ENCODE measurements around a stretch of chr1.

- PRO-cap, 2 experiments: no peak in any of the 2 experiments
- RAMPAGE, long total RNA, 5 experiments: no peak in any of the 5 experiments
Measured at GRCh38 chr1:39969042-39969866, 14.3 kb downstream of the MFSD2A start.

- PRO-cap, 2 experiments: no peak in any of the 2 experiments
- RAMPAGE, long total RNA, 5 experiments: no peak in any of the 5 experiments
Measured at GRCh38 chr1:39980587-39981222, 25.8 kb downstream of the MFSD2A start.

GRCh38 chr1:40237913-40238687 lies 9.6 kb upstream of the TMCO2 start:
- PRO-cap, 2 experiments: no peak in any of the 2 experiments
- RAMPAGE, long total RNA, 5 experiments: no peak in any of the 5 experiments

GRCh38 chr1:40316468-40317090 lies 507 bp downstream of the COL9A2 start:
- PRO-cap, 2 experiments: peak in 2 of 2 experiments; most common plus-strand start chr1:40316822 (in 1); most common minus-strand start chr1:40316679 (in 1)
- RAMPAGE, long total RNA, 5 experiments: start-site peak on the minus strand in 1 of 5 experiments, at chr1:40316587-40316759 at its widest, 9 reads per replicate

- PRO-cap, 2 experiments: no peak in any of the 2 experiments
- RAMPAGE, long total RNA, 5 experiments: no peak in any of the 5 experiments
Measured at GRCh38 chr1:40339093-40339435, 22.0 kb upstream of the COL9A2 start.

- PRO-cap, 2 experiments: no peak in any of the 2 experiments
- RAMPAGE, long total RNA, 5 experiments: no peak in any of the 5 experiments
Measured at GRCh38 chr1:40339436-40339686, 22.3 kb upstream of the COL9A2 start.

GRCh38 chr1:40380048-40380356 lies 6.5 kb downstream of the SMAP2 start:
- PRO-cap, 2 experiments: no peak in any of the 2 experiments
- RAMPAGE, long total RNA, 5 experiments: no peak in any of the 5 experiments

DNA sequence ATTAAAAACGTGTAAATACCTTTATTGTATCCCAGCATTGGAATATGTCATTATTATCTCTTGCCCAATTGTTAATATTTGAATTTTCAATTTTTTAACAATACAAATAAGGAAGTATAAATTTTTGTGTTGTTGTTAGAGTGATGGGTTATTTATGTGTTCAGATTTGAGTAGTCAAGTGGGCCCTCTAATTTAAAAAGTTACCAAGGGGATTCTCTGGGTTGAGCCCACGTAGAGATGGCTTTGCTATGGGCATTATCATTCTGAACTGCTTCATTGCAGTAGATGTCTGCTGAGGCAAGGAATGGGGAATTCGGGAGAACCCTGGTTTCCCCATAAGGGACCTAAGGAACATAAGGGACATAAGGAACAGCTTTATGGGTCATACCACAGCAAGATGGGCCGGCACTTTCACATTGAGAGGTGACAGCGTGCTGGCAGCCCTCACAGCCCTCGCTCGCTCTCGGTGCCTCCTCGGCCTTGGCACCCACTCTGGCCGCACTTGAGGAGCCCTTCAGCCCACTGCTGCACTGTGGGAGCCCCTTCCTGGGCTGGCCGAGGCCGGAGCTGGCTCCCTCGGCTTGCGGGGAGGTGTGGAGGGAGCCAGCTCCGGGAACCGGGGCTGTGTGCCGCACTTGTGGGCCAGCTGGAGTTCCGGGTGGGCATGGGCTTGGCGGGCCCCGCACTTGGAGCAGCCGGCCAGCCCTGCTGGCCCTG lies 13.9 kb downstream of the SMAP2 start:
- PRO-cap, 2 experiments: no peak in any of the 2 experiments
- RAMPAGE, long total RNA, 5 experiments: no peak in any of the 5 experiments

DNA sequence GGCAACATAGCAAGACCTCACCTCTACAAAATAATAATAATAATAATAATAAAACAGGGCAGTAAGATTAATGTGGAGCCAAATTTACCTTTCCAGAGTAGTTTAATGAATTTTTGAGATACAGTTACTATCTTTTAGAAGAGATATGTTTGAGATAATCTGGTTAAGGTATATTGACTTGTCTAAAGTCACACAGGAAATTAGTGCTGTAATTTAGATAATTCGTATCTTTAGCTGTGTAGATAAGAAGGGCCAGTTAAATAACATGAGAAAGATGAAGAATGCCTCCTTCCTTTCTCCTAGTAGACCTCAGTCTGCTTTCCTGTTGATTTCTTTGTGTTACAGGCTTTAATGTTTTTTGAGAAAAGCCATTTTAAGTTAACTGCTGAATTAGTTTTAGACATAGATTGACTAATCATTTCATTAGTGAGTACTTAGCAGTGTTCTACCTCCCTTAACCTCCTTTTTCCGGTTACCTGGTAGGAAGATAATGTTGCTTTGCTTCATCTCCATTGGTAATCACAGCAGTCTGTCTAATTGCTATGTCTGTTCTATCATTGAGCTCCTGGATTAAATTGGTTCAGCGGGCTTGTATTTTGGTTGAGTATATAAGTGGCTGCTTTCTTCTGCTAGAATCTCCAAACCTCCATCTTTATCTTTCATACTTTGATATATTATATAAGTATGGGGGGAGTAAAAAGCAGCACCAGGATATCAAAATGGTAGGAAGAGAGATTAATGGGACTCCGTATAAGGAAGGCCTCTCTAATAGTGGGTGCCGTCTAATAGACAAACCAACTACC lies 22.2 kb downstream of the SMAP2 start:
- PRO-cap, 2 experiments: no peak in any of the 2 experiments
- RAMPAGE, long total RNA, 5 experiments: no peak in any of the 5 experiments

DNA sequence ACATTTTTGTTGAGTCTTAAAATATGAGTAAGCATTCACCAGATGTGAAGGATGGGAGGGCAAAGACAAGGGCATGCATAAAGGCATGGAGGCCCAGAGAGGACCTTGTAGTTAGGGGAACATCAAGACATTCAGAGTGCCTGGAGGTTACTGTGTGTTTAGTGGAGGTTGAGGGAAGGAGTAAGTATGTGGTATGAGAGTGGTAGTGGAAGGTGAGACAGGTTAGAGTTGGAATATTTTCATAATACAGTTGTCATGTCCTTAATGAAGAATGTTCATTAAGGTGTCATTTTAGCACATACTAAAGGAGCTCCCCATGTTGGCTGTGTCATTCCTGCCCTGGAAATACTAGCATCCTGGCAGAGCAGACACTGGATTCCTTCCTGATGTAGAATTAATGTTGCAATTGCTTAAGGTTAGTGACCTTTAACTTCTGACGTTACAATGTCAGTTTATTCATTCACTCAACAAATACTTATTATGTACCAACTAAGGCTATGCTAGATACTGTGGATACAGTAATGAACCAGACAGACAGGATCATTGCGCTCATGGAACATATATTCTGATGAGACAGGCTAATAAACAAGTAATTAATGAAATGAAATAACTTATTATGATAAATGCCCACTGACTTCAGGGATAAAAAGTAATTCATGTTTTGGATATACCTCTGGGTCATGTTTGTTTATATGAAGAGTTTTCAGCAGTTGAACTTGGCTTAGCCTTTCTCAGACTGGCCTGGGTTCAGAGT lies 43.6 kb upstream of the KCNQ4 start:
- PRO-cap, 2 experiments: no peak in any of the 2 experiments
- RAMPAGE, long total RNA, 5 experiments: no peak in any of the 5 experiments

DNA sequence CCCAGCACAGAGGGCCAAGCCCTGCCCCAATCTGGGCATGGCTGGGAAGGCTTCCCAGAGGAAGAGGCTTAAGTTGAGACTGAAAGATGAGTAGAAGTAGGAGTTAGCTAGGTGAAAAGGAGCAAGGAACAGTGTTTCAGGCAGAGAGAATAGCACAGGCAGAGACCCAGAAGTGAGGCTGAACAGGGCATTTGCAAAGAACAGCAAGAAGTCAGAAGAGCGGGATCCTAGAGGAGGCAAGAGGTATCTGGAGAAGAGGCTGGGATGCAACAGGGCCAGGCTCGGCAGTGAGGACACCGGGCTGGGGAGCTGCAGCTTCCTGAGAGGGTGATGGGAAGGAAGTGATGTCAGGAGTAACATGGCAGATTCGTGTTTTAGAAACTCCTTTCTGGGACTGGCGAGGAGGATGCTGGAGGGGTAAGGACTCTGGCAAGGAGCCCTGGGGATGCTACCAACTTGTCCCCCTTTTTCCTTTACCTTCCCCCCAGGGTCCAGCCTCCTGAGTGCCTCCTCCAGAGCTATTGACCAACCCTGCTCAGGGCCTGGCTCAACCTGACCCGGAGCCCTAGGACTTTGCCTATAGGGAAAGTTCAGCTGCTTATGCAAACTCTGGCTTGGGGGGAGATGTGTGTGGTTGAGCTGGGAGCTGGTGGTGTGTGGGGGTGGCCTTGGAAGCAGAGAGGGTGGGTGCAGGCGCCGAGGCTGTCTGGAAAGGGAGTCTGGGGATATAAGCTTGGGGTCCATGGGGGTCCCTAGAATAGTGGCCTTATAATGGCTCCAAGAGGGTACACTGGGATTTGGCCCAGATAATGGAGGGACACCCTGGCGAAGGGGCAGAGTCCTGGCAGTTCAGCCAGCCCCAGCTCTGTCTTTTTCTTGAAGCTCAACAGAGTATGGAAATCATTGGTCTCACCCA lies 13.9 kb downstream of the KCNQ4 start:
- PRO-cap, 2 experiments: no peak in any of the 2 experiments
- RAMPAGE, long total RNA, 5 experiments: no peak in any of the 5 experiments

DNA sequence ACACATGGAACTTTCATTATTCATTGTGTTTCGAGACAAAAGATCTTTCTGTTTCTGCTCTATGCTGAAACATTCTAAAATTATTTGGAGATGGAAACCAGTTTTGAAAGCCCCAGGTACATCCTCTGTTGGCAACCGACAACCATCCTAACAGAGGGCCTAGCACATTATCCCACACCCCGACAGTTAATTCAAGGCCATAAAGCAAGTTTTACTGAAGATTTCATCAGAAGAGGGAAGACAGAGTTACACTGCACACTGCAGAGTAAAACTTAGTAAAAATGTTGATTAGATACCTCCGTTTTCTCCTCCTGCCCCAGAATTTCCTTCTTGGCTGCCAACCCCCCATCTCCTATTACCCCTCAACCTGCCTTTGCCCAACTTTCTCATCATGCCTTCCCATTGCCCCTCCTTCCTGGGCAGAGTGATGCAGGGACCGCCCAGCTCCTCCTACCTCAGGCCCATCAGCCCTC lies 52.8 kb upstream of the CITED4 start:
- PRO-cap, 2 experiments: no peak in any of the 2 experiments
- RAMPAGE, long total RNA, 5 experiments: no peak in any of the 5 experiments

GRCh38 chr1:40955137-40955736 lies 24.3 kb upstream of the CTPS1 start:
- PRO-cap, 2 experiments: no peak in any of the 2 experiments
- RAMPAGE, long total RNA, 5 experiments: no peak in any of the 5 experiments

DNA sequence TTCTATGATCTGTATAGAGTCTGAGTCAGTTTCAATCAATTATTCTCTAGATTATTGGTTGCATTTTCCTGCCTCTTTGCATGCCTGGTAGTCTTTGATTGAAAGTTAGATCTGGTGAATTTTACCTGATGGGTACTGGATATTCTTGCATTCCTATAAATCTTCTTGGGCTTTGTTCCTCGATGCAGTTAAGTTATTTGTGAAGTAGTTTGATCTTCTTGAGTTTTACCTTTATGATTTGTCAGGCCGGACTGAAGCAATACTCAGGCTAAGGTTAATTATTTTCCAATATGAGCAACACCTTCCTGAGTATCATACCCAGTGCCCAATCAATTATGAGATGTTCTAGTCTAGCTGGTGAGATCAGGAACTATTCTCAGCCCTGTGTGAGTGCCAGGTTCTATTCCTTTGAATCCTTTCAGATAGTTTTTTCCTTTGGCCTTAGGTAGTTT lies 92.6 kb downstream of the SCMH1 start:
- PRO-cap, 2 experiments: no peak in any of the 2 experiments
- RAMPAGE, long total RNA, 5 experiments: no peak in any of the 5 experiments

DNA sequence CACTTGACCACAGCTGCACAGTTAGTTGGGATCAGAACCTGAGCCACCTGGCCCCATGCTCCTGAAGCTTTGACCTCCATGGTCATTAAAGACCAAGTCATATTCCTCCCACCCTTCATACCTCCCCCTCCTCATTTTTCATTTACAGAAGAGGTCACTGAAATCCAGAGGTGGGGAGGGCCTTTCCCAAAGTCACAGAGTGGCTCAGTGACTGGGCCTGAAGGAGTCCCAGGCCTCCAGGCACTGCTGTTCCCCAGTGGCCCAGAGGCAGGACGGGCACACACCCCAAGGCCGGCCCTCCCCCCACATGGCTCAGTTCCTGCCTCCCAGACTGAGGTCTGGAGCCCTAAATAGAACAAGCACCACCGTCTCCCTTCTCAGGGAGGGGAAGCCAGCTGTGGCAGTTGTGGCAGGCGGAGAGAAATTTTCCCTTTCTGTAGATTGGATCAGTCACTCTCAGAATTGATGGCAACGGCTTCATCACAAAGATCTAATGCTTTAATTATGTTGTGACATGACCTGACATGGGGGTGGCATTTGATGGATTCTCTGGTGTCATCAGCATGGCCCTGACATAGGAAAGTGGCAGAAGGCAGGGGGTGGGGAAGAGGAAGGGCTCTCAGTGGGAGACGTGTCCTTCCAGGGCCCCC lies 77.7 kb upstream of the SCMH1 start:
- PRO-cap, 2 experiments: no peak in any of the 2 experiments
- RAMPAGE, long total RNA, 5 experiments: no peak in any of the 5 experiments

DNA sequence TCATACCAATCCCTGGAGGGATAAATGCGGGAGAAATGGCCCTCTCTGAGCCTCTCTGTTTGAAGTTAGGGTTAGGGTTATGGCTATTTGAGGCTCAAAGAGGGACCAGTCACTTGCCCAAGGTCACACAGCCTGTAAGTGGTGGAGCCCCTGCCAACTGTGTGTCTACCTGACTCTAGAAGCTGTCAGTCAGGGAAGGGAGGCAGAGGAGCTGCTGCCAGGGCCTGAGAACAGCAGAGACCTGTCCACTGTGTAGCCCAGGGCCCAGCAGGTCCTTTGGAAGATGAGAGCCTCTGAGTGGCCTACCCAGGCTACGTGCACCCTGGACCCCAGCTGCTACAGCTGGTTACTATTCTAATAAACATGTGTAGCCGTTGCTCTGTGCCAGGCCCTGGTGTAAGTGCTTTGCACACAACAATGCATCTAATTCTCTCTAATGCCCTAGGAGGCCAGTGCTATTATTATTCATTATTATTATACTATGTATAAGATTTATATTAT lies 15.1 kb upstream of the EDN2 start:
- PRO-cap, 2 experiments: no peak in any of the 2 experiments
- RAMPAGE, long total RNA, 5 experiments: no peak in any of the 5 experiments

DNA sequence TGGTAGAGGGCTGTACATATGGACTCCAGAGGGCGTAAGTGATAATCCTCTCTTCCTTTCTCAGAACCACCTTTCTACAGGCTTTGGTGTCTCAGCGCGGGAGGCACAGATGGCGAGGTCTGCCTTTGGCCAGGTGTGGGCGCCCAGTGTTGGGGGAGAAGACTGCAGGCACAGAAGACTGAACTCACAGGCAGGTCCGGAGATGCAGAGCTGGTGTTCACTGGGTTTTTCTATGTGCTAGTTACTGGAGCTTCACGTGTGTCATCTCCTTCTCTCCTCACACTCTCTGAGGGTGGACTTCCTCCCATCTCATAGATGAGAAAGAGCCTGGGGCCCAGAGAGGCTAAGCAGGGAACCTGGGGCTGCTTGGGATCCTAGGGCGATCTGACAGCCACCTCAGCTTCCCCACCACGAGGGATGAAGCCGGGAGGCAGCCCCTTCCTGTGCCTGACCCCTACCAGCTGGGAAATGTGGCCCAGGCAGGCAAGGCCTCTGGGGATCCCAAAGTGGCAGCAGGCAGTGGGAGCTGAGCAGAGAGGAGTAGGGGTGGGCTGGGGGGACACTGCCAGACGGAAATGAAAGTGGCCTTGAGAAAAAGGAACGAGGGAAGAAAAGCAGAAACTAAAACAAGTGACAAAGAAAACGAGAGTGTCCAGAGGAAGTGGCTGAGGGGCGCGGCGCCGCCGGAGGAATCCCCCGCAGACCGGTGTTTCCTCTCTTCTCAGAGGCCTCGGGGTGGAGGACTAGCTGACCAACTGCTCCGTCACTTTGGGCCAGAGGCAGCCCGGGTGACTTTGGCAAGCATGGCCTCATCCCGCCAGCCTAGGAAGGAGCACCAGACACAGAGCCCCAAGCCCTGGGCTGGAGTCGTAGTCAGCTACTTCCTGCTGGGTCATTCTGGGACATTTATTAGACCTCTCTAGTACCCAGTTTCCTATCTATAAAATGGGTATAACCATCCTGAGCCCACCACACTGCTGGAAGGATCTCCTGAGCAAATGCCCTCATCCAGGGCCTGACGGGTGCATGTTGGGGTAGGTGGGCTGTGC lies 191.5 kb downstream of the HIVEP3 start:
- PRO-cap, 2 experiments: no peak in any of the 2 experiments
- RAMPAGE, long total RNA, 5 experiments: no peak in any of the 5 experiments

GRCh38 chr1:41870120-41870675 lies 48.5 kb downstream of the HIVEP3 start:
- PRO-cap, 2 experiments: no peak in any of the 2 experiments
- RAMPAGE, long total RNA, 5 experiments: no peak in any of the 5 experiments

DNA sequence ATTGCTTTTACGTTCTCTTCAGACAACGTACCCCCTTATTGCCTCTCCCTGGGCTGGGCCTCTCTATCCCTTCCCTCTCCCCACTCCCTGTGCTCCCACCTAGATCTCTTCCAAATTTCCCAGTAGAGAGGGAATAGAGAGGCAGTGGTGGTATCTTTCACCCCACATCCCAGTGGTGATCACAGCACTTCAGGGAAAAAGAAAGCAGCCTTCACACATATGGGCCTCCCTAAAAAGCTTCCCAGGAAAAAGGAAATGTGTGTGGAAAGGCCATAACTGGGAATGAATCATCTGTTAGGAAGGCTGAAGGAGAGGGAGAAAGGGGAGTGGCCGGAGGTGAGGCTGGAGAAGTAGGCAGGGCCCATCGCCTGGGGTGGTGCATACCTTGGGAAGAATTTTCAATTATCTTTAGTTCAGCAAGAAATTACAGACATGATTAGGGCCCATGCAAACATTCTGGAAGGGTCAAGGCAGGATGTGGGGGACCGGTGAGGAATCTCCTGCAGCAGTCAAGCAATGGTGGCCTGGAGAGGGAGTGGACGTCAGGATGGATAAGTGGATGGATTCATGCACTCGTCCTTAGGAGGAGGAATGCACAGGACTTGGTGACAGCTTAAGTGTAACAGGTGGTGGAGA lies 18.1 kb downstream of the HIVEP3 start:
- PRO-cap, 2 experiments: no peak in any of the 2 experiments
- RAMPAGE, long total RNA, 5 experiments: no peak in any of the 5 experiments

GRCh38 chr1:42176447-42177552 lies 12.3 kb upstream of the GUCA2A start:
- PRO-cap, 2 experiments: no peak in any of the 2 experiments
- RAMPAGE, long total RNA, 5 experiments: no peak in any of the 5 experiments